ENCODE results near the genes TULP4, TMEM181 and SYTL3.

GRCh38 chr6:158042060-158043515 is 60.9 kb downstream of the SYNJ2 start:
- RRBS = 91% methylated on average over 9 of the region's 45 CpGs

- RRBS = no CpG with 5 or more reads among the region's 6 CpGs
These were observed 91.9 kb downstream of the SYNJ2 start for GRCh38 chr6:158073495-158074124.

DNA sequence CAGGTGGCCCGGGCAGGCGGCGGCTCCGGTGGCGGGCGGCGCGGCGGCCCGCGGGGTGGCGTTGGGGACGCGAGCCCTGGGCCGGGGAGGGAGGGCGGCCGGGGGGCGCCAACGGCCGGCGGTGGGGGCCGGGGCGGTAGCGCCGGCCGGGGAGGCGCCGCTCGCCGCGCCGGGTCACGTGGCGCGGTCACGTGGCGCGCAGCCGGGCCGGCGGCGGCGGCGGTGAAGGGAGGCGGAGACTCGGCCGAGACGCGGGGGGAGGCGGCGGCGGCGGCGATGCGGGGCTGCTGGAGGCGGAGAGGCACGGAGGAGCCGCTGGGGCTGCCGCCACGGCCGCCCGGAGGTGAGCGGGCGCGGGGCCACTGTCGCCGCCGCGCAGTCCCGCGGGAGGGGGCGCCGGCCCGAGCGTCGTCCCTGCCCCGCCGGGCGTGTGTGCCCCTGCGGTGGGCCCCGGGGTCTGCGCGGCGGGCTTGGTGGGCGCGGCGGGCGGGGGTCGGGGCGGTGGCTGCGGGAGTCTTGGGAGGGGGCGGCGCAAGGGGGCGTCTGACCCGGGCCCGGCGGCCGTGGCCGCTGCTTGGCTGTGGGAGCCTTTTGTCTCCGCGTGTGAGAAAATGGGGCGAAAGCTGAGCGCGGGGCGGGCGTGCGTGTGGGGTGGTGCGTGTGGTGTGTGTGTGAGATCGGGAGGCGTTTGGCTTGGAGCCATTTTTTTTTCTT is 64.0 kb downstream of the GTF2H5 start:
- RRBS = 3% methylated on average over 28 of the region's 110 CpGs

DNA sequence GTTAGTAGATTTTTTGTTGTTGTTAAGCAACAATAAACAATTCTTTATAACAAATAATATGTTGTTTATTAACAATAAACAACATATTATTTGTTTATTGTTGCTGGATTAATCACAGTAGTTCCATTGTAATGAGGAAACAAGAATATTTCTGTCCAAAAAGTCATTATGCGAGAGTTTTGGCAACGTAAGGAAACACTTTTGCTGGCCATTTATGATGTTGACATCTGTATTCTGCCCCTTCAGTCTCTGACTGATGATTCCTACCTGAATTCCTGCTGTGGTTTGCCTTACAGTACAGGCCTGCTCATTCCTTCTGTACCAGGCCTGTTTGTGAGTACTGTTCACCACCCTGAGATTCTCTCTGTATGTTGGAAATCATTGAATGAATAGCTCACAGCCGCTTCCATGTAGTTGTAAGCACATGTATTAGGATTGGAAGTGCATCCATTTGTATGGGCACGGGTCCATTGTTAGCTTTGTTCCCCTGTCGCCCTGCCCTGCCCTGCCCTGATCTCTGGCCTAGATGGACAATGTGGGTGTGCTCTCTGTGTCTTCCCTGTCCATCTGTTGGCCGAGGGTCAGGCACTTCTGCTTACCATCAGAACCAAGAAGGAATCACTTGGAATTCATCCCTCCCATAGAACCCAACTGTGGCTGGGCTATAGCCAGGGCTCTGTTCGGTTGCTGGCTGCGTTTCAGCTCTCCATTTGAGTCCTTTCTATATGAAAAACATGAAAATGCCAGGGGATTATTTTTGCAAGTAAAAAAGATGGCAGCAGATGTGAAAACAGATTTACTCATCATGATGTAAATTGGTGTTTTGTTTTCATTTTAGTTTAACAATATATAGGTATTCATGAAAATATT is 26.8 kb upstream of the TULP4 start:
- RRBS = no CpG with 5 or more reads among the region's 8 CpGs

DNA sequence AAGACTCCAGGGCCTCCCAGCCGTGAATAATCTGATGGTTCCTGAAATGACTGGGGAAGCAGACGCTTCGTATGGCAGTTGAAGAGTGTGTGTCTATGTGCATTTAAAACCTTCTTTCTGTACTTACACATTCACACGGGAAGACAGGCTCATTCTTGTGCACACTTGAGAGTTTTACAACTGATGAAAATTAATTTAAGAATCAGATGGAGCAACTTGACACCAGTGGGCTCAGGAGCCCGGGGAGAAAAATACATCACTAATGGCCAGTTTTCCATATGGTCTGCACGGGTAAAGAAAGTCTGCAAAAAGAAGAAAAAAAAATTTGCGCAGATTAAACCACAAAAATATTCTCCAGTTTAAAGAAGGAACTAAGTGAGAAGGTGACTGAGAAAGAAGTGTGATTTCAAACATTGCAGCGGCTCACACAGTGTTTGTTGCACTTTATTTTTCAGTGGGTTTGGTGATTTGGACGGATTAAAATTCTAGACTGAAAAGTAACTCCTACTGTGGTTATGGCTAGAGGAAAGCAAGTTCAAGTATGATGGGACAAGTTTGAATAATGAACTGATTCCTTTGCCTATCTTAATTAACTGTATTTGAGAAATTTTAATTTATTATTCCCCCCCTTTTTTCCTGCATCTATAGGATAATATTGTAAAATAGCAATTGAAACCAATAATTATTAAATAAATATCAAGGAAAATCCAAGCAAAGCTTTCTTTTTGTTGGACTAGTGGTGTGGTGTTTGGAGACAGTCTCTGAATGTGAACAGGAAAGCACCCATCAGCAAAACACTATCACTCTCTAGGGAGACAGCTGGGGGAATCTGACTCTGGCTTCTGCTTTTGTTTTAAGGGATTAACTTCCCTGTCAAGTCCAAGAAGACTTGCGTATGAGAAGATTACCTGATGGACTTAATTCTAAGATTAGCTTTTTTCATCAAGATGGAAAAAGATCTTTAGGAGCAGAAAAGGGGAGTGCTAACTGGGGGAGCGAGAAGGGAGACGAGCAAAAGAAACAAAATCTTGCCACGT is at the start of gene TULP4:
Gene TULP4, plus strand, starts transcription at position 409 of the 1,037 bp plus-strand sequence.
- RRBS = no CpG with 5 or more reads among the region's 13 CpGs

DNA sequence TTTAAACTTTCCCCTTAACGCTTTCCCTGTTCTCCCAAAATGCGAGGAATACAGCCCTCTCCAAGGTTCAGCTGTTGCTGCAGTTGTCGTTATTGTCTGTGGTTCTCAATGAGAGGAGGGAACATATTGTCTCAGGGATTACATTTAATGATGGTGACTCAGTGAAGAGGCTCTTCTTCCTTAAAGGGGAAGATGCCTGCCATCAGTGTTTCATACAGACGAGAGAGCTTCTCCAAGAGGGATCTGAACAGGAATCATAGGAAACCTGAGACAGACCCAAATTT is 59.9 kb upstream of the TMEM181 start:
- RRBS = no CpG with 5 or more reads among the region's 4 CpGs

- RRBS = 2% methylated on average over 18 of the region's 59 CpGs
These were observed at the start of gene TMEM181 for GRCh38 chr6:158559768-158560247. TSS of gene TMEM181 (plus strand) at chr6:158560091.

DNA sequence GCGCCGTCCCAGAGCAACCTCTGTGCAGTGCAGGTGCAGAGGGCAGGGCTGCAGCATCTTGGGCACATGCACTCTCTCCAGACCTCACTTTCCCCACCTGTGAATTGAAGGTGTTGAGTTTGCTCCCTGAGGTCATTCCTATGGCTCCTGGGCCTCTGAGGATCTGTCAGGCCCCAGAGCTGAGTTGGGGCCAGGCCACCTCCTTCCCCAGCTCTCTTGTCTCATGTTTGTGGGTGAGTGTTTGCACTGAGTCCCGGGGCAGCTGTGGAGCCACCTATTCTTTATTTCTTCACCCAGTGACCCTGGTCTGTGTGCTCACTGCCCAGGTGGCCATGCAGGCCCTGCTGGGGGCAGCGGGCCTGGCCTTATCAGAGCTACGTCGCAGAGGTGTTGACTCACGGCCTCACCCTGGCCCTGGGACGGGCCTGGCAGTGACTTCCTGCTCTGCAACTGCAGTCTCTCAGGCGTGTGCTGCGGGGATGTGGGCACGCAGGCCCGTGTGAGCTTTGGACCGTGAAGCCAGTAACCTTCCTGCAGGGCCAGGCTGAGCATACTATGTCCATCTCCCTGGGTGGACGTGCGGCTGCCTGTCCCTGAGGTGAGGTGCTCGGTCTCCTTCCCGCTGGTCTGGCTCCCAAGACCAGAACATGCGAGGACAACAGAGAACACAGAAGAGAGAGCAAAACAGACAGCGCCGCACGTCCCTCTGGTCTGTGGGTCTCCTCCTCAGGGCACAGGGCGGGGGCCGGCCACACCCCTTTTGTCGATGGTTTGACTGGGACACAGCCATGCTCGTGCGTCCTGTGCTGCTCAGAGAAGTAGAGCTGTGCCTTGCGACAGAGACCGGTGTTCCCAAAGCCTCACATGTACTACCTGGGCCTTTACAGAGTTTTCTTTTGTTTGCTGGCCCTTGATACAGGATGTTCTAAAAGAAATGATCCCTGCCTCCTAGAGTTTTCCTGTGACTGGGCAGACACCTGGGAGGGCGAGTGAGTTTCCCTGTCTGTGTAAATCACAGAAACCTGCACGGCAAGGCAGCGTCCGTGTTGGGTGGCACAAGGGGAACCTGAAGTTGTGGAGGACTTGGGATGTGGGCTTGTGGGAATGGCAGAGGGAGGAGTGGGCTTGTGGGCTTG is 12.2 kb downstream of the TMEM181 start:
- RRBS = no CpG with 5 or more reads among the region's 32 CpGs

- RRBS = no CpG with 5 or more reads among the region's 11 CpGs
These were observed 9.0 kb downstream of the DYNLT1 start for GRCh38 chr6:158635319-158636158.

GRCh38 chr6:158640361-158640660 is 4.2 kb downstream of the DYNLT1 start:
- RRBS = no CpG with 5 or more reads among the region's 2 CpGs

DNA sequence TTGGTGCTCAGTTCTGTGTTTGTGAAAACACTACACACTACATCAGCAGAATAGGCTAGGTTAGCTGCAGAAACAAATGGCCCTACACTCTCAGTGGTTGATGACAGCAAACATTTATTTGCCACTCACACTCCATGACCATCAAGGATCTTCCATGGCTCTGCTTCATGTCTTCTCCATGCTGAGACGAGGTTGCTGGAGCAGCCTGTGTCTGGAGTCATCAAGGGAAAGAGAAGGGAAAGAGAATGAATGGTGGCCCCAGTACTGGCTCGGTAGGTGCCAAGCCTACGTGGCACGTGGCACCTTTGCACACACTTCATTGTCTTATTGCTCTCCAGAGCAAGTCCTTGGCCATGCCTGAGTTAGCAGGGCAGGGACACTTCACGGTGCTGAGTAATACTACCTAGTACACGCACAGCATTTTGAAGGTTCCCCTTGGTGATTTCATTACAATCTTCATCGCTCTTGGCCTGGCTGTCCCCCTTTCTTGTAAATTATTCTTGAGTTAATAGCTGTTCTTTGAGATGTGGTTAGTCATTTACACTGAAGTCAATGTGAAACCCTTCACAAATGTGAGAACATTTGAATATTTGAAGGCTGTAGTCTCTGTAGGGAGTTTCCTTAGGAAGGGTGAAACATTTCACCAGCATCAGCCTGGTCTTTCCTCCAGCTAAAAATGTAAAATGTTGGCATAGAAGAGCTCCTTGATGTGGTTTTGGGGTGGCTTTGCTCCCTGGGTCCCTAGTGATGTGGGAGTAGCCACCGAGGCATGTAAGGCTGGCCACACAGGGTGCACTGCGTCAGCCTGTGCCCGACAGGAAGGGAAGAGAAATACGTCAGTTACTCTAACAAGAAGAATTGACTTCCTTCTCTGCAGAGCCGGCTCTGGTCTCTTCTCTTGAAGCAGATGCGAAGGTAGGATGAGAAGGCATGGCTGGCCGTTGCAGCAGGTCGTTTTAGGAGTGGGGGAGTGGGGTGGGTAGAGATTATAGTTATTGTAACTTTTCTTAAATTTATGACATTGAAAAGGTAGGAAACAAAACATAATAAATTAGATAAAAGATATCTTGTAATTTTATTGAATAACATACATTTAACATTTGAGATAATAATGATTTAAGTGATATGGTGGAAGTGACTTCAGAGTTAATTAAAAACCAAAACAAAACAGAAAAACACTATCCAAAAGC is at the start of gene SYTL3:
Gene SYTL3, plus strand, starts transcription at position 891 of the 1,190 bp plus-strand sequence.
- RRBS = no CpG with 5 or more reads among the region's 15 CpGs

- RRBS = no CpG with 5 or more reads among the region's 25 CpGs
These were observed 5.7 kb downstream of the SYTL3 start for GRCh38 chr6:158655175-158656301.

- RRBS = no CpG with 5 or more reads among the region's 14 CpGs
These were observed 24.7 kb downstream of the SYTL3 start for GRCh38 chr6:158674378-158675064.

GRCh38 chr6:158686158-158686750 is 36.4 kb downstream of the SYTL3 start:
- RRBS = no CpG with 5 or more reads among the region's 4 CpGs

DNA sequence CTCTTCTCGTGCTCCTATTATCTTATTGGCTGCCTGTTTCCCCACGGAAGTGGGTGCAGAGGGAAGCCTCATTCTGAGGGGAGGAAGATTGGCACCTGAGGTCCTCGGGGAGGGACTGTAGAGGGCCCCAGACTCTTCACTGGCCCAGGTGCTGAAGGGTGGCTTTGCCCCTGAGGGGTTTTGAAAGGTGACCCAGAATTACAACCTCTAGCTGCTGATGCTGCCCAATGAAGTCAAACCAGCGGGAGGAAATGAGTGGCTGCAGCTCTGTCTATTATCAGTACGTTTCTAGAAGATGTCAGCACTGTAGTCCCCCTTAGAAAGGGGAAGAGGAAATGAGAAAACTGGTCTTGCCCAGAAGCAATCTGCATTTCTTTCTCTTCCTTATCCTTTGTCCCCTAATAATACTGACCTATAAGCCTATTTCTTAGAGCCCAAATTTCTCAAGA is 66.0 kb downstream of the SYTL3 start:
- RRBS = no CpG with 5 or more reads among the region's 5 CpGs

- RRBS = no CpG with 5 or more reads among the region's 5 CpGs
These were observed 15.3 kb downstream of the EZR start for GRCh38 chr6:158803628-158804511.

- RRBS = no CpG with 5 or more reads among the region's 4 CpGs
These were observed 41.2 kb upstream of the EZR start for GRCh38 chr6:158860398-158860644.

DNA sequence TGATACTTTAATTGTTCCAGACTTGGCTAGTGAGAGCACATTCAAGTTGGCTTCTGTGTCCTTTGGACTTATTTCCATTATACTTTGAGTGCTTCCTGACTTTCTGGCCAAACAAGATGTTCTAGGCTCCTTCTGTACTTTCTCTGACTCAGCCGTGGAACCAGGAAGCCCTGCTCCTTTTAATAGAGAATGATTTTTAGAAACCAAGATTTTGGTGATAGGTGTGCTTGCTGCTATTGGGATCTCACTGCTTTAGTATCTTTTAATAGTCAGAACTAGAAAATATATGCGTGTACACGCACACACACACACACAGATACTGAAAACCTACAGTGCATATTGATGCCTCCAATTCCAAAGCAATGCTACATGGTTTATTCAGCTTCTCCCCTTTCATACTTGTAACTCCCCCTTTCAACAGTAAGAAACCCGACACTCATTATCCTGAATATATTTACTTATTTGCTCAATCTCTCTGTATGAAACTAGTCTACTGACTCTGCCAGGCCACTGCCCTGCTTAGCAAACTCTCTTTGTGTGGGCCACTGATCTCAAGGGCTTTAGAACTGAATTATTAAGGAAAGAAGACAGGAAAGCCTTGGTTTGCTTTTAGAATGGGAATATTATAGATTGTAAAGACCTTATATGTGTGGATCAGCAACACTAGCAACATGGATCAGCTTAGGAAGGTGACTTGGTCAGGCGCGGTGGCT is 42.7 kb upstream of the EZR start:
- RRBS = no CpG with 5 or more reads among the region's 6 CpGs

DNA sequence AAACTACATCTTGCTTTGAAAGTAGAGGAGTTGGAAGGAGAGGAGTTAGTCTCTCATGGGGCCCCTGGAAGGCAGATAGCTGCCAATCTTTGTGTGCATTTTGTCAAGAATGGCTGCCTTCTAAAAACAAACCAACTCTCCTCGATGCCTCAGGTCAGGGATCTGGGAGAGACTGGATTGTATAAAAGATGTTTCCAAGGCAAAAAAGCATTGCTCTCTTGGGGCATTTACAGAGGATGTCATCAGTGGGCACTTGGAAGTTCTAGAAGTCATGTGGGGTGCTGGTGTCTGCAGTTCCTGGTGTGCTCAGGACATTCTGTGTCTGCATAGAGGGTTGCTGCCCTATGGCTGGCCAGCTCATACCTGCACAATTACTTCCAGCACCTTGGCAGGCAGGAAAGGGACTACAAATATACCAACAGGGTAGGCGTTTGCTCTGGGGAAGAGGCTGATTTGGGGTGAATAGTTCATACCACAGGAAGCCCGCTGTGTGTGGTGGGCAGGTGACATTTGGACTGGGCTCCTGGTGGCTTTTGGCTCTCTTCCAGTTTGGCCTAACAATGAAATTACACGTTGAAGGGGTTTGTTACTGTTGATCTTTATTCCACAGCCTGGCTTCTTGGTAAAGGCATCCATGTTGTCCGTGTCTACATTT is 88.4 kb downstream of the RSPH3 start:
- RRBS = no CpG with 5 or more reads among the region's 5 CpGs

- RRBS = no CpG with 5 or more reads among the region's 5 CpGs
These were observed 942 bp downstream of the RSPH3 start for GRCh38 chr6:158999143-158999377.